Bronchial epithelial cell (primary cell): ENCODE measurements around a stretch of chr1.

- RRBS, 2 experiments: no CpG with 5 or more reads among the region's 2 CpGs
Observed at GRCh38 chr1:33360012-33360482, 39.1 kb upstream of the A3GALT2 start.

DNA sequence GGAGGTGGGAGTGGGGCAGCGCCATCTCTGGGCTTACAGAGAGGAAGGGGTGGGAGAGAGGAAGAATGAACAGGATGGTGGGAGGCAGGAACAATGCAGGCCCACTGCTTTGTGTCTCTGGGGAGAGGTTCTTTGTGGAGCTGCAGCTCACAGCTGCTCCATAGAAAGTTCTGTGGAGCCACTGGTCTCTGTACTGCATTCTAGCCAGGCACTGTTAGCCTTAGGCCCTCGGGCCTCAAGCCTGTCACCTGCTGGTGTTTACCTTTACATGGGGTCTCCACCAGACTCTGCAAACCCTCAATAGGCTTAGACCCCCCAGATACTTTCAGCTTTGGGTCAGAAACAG lies 43.7 kb upstream of the A3GALT2 start:
- RRBS, 2 experiments: no CpG with 5 or more reads among the region's 2 CpGs

DNA sequence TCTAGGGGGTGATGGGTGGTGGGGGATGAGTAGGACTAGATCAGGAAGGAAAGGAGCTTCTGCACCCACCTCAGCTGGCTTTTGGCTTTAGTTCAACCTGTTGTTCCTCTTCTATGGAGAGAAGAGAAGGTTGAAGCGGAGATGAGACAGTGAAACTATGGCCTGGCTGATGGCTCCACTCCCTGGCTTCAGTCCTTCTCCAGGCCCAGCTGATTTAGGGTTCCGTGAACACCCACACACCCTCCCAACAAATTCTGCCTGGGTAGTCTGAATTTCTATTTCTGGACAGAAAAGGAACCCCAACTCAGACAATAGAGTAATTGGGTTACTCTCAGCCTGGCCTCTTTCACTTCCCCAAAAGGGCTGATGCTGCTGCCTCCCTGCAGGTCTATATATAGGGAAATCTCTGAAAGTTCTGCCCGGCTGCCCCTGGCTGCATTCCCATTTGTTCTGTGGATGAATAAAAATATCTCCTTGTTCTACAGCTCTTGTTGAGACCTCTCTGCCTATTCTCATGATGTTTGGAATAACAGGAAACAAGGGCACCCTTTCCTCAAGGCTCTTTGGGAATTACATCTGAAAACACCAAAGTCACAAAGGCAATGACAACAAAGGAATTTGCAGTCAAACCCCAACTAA lies 11.5 kb upstream of the ZSCAN20 start:
- RRBS, 2 experiments: no CpG with 5 or more reads among the region's 3 CpGs

- RRBS, 2 experiments: no CpG with 5 or more reads among the region's 2 CpGs
Observed at GRCh38 chr1:33461473-33461775, 11.0 kb upstream of the ZSCAN20 start.

- RRBS, 2 experiments: no CpG with 5 or more reads among the region's 3 CpGs
Observed at GRCh38 chr1:33466201-33466400, 6.3 kb upstream of the ZSCAN20 start.

- RRBS, 2 experiments: no CpG with 5 or more reads among the region's 15 CpGs
Observed at GRCh38 chr1:33605986-33606847, 133.8 kb downstream of the ZSCAN20 start.

- RRBS, 2 experiments: no CpG with 5 or more reads among the region's 9 CpGs
Observed at GRCh38 chr1:33634833-33635234, 162.4 kb downstream of the ZSCAN20 start.

- RRBS, 2 experiments: no CpG with 5 or more reads among the region's 5 CpGs
Observed at GRCh38 chr1:34621890-34622232, 133.0 kb upstream of the GJB5 start.

- RRBS, 2 experiments: no CpG with 5 or more reads among the region's 5 CpGs
Observed at GRCh38 chr1:34791795-34792130, 1.0 kb upstream of the GJA4 start.

DNA sequence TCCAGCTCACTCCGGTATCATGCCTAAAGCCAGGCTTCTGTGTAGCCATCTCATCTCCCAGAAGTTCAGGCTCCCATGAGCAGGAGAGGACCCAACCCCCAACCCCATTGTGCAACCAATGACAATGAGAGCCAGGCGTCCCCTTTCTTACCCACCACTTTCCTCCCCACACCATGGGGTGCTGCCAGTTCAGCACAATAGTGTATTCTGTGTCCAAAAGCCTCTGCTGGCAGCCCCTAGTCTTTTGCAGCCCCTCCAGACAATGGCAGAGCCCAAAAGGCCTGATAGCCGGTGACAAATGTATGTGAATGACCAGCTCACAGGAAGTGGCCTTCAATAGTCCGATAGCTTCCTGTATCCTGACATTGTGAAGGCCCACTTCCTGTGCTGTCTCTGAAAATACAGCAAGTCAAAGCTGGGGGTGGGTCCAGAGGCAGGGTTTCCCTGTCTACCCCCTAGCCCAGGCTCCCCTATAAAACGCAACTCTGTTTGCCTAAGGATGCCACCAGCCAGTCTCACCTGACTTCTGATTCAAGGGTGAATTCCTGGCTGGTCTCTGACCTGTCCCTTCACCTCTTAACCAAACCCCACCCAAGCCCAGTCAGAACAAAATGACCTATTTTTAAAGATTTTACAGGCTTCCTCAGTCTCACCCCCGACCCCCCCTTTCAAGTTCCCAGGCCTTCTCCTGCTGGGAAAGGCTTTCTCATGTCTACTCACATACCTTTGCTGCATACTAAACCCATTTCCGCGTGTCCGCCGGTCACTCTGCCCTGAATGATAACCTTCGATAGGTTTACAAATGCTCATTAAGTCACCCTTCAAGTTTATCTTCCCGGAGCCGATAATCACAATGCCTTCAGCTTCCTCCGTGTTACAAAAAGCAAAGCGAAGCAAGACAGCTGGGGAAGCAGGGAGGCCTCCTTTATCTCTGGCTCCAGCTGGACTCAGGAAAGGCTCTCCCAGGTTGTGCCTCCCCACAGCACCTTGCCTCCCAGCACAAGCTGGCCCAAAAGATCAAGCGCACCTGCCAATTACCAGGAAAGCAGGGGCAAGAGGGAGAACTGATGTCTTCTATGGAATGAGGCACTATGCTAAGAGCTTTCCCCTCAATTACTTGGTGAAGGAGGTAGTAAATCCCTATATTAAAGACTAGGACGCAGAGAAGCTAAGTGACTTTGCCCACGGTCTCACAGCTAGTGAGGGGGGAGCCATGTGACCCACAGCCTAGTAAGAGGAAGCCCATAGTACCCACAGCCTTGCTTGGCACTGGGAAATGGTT lies 16.2 kb downstream of the SMIM12 start:
- RRBS, 2 experiments: 44% methylated on average over 3 of the region's 18 CpGs; no CpG with 5 or more reads in 1 of the 2 experiments

DNA sequence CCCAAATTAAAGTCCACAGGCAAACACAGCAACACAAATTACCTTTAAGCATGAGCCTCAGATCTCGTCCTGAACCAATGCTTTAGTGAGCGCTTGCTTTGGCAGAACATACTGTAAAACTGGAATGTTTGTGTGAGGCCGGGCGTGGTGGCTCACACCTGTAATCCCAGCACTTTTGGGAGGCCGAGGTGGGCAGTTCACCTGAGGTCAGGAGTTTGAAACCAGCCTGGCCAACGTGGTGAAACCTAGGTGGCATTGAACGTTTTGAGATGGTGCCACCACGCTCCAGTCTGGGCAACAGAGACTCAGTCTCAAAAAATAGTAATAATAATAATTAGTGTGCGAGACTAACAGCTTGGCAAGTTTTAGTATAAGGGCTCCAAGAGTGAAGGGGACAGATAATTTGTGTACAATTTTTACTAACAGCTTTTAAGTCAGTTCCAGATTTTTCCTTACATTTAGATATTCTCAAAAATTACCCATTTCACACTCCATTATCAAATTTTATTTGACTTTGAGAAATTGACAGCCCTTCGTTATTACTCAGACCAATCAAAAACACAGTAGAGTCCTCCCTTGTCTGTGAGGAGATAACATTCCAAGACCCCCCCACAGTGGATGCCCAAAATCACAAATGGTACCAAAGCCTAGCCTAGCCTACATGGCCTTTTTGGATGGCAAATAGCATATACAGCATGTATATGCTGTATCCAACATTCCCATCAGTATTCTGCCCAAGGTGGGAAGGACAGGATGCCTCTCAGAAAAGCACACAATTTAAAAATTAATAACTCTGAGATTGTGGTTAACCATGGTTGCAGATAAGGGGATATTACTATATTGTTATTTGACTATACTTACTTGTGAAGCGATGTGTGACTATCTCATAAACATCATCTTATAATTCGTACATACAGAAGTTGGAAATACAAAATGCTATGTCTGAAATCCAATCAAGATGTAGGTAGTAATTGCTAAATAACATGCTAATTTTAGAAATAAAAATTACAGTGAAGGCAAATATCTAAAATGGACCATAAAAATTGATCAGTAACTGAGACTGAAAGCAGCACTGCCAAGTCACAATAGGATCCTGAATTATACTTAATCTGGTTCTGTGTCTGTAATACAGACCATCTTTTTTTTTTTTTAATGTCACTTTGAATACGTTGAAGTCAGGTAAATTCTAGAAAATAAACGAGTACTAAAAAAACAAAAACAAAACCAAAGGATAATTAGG lies 17.4 kb downstream of the SFPQ start:
- RRBS, 2 experiments: no CpG with 5 or more reads among the region's 14 CpGs

GRCh38 chr1:35191606-35192316 lies 1.2 kb downstream of the SFPQ start:
- RRBS, 2 experiments: 1 to 2% methylated on average over 16 of the region's 57 CpGs

- RRBS, 2 experiments: no CpG with 5 or more reads among the region's 4 CpGs
Observed at GRCh38 chr1:35210267-35210605, 17.3 kb upstream of the SFPQ start.

DNA sequence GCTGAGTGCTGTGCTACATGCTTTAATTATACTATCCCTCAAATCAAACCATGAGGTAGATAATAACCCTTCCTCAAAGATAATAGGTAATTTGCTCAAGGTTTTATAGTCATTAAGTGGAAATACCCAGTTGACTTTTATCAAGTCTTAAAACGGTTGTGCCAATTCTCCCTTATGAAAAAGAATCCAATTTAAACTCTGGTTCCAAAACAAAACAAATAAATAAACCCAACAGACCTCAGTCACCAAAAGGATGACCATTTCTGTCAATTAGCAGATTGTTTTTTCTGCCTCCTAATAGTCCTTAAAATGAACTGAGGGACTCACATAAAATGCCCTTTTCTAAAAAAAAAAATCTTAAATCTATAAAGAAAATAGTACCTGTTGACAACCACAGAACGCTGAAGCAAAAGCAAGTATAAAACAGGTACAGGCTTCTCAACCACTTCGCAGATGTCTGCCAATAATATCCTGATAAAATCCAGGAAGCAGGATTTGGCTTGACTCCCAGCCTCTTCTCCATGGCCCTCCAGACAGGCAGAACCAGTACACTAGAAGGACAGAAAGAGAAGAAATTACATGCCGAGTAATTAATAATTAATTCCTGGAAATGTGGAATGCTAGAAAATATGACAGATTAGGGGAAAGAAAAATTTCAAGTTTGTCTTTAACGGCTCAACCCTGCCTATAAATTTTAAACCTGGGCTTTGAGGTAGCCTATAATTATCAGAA lies 3.1 kb downstream of the KIAA0319L start:
- RRBS, 2 experiments: no CpG with 5 or more reads among the region's 5 CpGs

GRCh38 chr1:35640236-35641127 lies 844 bp downstream of the PSMB2 start:
- RRBS, 2 experiments: 0 to 13% methylated on average over 1 of the region's 24 CpGs

GRCh38 chr1:35915222-35915706 lies 15.6 kb upstream of the AGO3 start:
- RRBS, 2 experiments: no CpG with 5 or more reads among the region's 9 CpGs

DNA sequence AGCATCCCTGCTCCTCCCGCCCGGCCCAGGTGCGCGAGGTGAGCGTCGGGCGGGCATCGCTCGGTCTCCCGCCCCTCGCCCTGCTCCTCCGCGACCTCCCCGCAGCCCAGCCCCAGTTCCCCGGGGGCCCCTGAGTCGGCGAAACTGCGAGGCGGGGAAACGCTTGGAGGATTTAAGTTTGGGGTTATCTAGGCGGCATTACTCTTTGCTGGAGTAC lies 503 bp downstream of the AGO3 start:
- RRBS, 2 experiments: 2% methylated on average over 10 of the region's 21 CpGs

DNA sequence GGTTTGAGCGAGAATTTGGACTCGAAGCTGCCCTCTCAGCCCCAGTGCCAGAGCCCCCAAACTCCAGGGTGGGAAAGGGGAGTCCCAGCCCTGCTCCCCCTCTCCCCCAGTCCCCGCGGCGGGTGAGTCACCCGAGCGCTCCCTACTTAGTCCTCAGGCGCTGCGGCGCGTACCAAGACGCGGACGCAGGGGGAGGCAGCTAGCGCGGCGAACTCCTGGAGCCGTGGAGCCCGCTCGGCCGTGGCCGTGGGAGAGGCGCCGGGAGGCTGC lies 288 bp upstream of the MAP7D1 start:
- RRBS, 2 experiments: no CpG with 5 or more reads among the region's 24 CpGs

DNA sequence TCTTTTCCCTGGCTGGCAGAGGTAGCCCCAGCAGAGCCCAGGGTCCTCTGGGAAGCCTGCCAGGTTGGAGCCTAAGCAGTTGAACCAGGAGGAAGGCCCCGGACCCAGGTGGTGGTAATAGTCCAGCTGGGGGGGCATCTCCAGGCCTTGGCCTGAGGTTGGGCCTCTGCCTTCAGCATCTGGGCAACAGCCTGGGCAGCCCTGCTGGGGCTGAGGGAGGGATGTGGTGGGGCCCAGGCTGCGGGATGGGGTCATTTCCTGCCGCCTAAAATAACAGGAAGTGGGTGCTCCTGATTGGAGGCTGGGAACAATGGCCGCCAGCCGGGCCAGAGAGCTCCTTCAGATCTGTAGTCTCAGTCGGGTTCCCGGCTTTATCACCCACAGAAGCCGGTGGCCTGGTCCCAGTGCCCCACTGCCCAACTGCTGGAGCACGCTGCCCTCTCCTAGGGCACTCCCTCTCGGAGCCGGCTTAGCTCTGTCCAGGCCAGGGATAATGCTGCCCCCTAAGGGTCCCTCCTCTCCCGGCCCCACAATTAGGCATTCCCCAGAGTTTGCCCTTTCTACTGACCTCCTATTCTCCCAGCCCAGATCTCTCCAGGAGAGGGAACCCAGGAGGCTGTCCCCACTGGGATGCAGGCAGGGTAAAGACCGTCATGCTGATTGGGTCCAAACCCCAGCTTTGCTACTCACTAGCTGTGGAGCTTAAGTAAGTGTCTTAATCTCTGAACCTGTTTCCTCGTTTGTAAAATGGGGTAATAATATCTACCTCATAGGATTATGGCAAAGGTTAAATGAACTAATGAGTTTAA lies 5.0 kb downstream of the MAP7D1 start:
- RRBS, 2 experiments: 3 to 6% methylated on average over 5 of the region's 14 CpGs

GRCh38 chr1:36212891-36213286 lies 11.4 kb upstream of the THRAP3 start:
- RRBS, 2 experiments: no CpG with 5 or more reads among the region's 1 CpG